Cytotoxic T cell (primary cell): ENCODE results near the genes SLC22A1 and AGPAT4.

GRCh38 chr6:160105350-160105929 lies 16.2 kb upstream of the SLC22A1 start:
- PRO-cap, 2 experiments = no peak in any of the 2 experiments

DNA sequence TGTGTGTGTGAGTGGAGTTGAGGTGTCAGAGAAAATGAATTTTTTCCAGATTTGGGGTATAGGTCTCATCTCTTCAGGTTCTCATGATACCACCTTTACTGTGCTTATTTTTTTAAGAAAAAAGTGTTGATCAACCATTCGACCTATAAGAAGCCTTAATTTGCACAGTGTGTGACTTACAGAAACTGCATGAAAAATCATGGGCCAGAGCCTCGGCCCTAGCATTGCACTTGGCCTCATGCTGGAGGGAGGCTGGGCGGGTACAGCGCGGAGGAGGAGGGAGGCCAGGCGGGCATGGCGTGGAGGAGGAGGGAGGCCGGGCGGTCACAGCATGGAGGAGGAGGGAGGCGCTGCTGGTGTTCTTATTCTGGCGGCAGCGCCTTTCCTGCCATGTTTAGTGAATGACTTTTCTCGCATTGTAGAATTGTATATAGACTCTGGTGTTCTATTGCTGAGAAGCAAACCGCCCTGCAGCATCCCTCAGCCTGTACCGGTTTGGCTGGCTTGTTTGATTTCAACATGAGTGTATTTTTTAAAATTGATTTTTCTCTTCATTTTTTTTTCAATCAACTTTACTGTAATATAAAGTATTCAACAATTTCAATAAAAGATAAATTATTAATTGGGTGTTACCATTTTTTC lies 15.6 kb upstream of the SLC22A1 start:
- PRO-cap, 2 experiments = no peak in any of the 2 experiments

DNA sequence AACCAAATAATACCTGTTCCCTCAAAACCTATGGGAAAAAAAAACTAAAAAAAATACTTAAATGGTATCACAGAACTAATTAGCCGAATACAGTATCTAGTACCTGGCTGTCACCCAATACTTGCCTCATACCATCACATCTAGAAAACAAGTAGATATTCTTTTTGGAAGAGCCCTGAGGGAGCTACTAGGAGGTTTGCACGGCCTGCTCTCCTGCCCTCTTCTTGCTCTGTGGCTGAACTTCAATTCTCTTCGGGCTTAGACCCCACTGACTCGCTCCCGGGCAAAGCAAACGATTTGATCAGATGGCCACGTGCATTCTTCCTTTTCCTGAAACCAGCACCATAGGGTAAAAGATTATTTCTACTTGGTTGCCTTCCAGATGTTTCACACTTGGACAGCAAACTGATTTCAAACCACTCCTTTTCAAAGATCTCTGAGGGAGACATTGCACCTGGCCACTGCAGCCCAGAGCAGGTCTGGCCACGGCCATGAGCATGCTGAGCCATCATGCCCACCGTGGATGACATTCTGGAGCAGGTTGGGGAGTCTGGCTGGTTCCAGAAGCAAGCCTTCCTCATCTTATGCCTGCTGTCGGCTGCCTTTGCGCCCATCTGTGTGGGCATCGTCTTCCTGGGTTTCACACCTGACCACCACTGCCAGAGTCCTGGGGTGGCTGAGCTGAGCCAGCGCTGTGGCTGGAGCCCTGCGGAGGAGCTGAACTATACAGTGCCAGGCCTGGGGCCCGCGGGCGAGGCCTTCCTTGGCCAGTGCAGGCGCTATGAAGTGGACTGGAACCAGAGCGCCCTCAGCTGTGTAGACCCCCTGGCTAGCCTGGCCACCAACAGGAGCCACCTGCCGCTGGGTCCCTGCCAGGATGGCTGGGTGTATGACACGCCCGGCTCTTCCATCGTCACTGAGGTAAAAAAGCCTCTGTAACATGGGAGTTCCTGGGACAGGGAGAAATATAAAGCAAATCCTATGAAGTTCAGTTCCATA lies at the start of gene SLC22A1:
Gene SLC22A1 (plus strand): TSS at position 390 of the 999 bp plus-strand sequence.
- PRO-cap, 2 experiments = no peak in any of the 2 experiments

GRCh38 chr6:160447743-160448507 lies 99.7 kb downstream of the SLC22A3 start:
- PRO-cap, 2 experiments = no peak in any of the 2 experiments

GRCh38 chr6:160919569-160920273 lies 71.8 kb upstream of the MAP3K4 start:
- PRO-cap, 2 experiments = no peak in any of the 2 experiments

- PRO-cap, 2 experiments = no peak in any of the 2 experiments
Observed at GRCh38 chr6:160991248-160991534, 378 bp upstream of the MAP3K4 start.

DNA sequence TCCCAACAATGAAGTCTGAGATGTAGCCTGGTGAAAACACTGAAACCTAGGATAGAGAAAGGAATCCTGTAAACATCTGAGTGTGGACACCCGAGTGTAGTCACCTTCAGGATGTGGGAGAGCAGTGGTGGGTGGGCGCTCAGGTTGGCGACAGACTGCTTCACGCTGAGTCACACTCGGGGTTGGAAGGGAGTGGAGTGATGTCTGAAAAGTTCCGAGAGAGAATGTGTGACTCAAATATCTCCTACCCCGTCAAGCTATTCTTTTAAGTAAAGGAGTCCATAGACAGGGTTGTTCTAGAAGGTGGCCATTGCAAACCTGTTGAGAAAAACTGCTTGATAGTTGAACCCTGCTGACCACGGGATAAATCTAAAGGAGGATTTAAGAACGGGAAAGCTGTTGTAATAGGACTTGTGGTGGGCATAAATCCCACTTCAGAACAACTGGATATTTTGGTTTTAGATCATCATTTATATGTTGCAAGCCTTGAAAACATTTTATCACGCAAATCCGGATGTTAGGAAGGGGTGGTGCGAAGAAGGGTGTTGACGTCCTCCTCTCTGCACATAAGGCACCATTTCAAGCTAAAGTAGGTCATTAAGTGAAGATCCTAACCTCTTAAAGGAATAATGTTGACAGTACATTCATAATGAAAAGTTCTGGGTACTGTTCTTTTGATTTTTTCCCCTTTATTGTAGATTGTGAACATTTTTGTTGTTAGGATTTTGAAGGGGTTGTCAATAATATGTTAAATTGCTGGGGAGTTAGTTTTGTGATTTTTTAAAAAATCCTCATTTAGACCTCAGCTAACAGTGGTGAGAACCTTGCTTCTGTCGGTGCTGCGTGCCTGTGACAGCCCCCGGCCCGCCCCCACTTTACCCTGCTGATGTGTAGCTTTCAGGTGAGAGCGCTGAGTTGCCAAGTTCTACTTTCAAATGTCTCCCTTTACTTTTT lies 88.6 kb downstream of the MAP3K4 start:
- PRO-cap, 2 experiments = peak in 2 of 2 experiments; most common plus-strand start position 173 of the sequence (in 1); most common minus-strand start position 98 of the sequence (in 2)

DNA sequence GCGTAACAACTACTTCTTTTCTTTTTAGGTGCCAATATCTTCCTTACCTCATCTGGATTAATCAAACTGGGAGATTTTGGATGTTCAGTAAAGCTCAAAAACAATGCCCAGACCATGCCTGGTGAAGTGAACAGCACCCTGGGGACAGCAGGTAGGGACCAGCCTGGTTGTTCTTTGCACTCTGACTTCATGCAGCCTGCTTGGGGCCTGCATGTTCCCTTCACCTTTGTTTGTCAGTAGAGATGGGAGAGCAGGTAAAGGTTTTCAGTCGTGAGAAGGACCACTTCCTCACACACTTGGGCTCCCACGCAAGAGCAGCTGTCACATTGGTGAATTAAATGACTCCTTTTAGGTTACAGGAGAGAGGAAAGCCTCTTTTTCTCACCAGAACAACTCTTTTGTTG lies 120.2 kb downstream of the MAP3K4 start:
- PRO-cap, 2 experiments = no peak in any of the 2 experiments

DNA sequence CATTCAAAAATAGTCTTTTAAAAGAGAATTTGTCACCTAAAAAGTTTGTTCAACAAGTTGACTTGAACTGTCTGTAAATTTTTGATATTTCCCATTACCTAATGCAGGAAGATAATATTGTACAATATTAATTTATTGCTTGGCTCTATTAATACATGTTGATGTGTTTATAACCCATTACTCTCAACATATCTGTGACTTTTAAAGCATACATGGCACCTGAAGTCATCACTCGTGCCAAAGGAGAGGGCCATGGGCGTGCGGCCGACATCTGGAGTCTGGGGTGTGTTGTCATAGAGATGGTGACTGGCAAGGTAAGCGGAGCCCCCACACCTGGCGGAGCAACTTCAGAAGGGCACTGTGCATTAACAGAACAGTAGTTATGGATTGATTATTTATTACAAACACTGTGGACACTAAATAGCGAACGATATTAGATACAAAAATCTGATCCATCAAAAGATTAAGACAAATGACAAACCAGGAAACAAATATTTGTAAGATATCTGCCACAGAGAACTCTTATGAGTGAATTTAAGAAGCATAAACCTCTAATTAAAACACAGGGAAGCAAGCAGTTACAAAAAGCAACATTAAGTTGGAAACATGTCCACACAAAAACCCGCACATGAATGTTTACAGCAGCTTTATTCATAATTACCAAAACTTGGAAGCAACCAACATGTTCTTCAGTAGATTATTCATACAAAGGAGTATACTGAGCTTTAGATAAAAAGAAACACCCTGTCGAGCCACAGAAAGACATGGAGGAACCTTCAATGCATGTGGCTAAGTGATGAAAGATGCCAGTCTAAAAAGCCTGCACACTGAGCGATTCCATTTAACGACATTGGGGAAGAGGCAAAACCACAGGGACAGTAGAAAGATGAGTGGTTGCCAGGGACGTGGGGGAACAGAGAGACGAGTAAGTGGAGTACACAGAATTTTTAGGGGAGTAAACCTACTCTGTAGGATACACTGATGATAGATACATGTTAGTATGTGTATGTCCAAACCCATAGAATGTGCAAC lies 121.2 kb downstream of the MAP3K4 start:
- PRO-cap, 2 experiments = no peak in any of the 2 experiments

- PRO-cap, 2 experiments = no peak in any of the 2 experiments
Observed at GRCh38 chr6:161186098-161186971, 87.5 kb downstream of the AGPAT4 start.

DNA sequence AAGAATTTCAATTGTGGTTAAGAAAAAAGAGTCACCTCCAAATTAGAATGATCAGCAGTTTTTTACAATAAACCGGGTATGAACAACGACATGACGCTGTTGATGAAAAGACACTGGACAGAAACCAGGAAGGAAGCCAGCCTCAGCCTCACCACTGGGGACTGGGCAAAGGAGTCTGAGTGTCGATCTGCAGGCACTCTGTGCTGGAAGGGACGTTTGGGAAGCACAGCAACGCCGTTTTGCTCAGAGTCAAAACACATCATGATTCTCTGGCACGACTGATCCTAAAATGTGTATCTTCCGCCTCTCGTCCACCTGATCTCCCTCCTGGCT lies 69.0 kb downstream of the AGPAT4 start:
- PRO-cap, 2 experiments = no peak in any of the 2 experiments

GRCh38 chr6:161273253-161274354 lies at the start of gene AGPAT4:
Gene AGPAT4 (minus strand): TSS chr6:161274061.
- PRO-cap, 2 experiments = peak in 2 of 2 experiments; most common plus-strand start chr6:161273560 (in 1); most common minus-strand start chr6:161273420 (in 1)

DNA sequence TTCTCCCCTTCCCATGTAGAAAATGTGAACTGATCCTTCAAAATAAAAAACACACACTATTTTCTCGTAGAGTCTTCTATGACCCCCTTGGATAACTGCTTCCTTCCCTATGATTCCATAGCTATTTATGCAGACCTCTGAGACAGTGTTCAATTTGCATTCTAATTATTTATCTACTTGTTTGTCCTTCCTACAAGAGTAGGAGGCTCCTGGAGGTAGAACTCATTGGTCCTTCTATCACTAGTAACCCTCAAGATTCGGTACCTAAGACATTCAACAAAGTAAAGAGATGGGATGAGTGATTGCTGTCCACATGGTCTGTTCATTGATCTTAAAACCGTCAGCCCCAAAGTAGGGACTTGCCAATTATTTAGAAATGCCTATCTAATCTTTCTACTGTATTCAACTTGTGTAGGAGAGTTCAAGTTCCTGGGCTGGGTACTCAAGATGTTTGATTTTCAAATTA lies 67.1 kb downstream of the PRKN start:
- PRO-cap, 2 experiments = no peak in any of the 2 experiments

DNA sequence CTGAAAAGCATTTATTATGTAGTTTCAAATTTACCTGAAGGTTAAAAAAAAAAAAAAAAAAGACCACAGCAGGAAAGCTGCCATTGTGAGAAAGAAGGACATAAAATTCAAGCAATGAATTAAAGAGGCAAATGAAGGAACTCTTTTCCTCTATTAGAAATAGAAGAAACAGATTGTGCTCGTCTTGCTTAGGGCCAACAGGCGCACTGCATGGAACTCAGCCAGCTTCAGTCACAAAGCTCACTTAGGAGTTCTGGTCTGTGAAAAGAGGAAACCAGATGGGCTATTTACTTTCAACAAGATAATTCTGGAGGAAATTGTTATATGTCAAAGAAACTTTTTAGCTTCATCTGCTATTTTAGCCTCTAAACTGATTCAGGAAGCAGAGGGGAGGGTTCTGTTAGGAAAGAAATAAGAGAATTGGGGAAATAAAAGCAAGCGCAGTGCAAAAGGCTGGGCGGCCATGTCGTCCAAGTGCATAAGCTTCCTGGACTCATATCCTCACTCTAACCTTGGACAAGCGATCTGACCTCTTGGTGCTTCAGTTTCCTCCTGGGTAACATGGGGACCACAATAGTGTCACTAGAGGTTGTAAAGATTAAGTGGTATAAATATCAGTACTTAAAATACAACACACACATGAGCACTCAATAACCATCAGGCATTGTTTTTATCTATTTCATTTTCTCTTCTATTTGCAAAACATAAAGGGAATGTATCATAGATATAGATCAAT lies 21.3 kb downstream of the PRKN start:
- PRO-cap, 2 experiments = no peak in any of the 2 experiments

DNA sequence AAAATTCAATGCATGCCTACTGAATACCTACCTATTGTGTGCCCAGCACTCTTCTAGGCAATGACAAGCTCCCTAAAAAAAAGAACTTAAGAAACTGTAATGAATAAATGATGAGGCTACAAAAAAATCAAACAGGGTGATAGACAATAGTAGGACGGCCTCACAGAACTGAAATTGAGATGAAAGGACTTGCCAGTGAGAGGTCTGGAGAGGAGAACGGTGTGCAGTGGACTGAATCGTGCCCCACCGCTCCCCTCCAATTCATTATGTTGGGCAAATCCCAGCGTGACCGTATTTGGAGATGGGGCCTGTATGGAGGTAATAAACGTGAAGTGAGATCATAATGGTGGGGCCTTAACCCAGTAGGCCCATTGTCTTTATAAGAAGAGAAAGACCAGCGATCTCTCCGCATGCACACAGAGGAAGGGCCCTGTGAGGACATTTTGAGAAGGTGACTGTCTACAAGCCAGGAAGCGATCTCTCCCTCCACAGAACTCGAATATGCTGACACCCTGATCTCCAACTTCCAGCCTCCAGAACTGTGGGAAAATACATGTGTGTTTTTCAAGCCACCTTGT lies 326.2 kb downstream of the PACRG start:
- PRO-cap, 2 experiments = no peak in any of the 2 experiments

GRCh38 chr6:163183676-163184187 lies 230.8 kb upstream of the QKI start:
- PRO-cap, 2 experiments = no peak in any of the 2 experiments

GRCh38 chr6:163314619-163315208 lies 99.8 kb upstream of the QKI start:
- PRO-cap, 2 experiments = no peak in any of the 2 experiments

DNA sequence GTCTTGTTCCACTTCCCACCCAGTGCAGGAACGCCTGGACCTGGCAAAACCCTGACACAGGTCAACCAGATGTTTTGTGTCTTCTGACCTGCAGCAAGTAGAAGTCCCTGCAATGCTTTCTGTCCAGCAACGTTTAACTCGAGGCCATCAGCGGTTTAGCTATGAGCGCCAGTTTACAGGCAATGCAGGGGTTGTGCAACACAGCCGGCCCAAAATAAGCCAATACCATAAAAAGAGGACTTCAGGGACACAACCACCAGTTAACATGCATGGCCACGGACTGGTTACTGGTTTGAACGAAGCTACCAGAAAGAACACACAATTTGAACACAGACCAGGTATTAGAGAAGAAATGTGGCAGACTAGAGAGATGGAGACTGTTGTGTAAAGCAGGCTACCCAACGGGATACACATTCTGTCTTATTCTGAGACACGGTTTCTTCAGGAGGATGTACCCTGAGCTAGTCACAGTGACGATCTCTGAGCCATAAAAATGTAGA lies 80.1 kb upstream of the QKI start:
- PRO-cap, 2 experiments = no peak in any of the 2 experiments

- PRO-cap, 2 experiments = no peak in any of the 2 experiments
Observed at GRCh38 chr6:163476230-163476819, 61.8 kb downstream of the QKI start.

GRCh38 chr6:163506841-163507639 lies 92.5 kb downstream of the QKI start:
- PRO-cap, 2 experiments = no peak in any of the 2 experiments